ENCODE data around the genes PLP2, CCNB3 and MAGED4.

DNA sequence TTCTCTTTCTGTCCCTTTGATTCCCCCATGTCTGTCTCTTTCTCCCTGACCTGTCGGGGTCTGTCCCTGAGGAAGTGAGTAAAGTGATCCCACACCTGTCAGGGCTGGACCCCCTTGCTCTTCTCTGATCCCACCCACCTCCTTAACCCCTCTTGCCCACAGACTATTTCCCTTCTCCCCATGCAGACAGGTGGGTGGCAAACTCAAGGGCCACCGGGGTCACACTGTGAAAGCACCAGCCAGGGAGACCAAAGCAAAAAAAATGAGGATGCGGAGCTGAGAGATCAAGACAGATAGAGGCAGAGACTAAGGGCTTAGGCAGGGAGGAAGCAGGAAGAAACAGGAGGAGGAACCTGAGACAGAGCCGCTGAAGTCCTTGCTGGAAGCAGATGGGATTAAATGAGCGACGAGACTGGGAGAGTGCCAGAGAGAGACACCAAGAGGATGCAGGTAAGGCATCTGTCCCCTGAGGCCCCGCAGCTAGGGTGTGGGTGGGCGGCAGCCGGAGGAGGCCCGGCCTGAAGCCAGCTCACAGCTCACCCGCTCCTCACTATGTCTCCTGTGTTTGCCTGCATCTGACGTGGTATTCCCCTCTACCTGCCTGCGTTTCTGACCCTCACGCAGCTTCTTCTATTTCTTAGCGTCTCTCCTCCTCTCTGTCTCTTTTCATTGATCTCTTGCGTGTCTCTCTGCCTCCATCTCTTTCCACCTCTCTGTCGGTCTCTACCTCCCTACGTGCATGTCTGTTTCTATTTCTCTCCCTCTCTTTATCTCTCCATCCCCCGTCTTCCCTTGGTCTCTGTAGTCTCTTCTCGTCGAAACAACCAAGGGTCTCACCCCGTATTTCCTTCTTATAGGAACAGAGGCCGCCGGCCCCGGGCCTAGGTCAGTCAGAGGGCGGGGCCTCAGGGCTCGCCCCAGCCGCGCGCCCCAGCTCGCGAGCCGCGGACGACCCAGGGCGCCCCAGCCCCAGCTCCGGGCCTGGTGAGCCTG lies 7.0 kb downstream of the TIMM17B start:
- RAMPAGE, long total RNA, result no peak
- RRBS, result 1% methylated on average over 7 of the region's 37 CpGs

DNA sequence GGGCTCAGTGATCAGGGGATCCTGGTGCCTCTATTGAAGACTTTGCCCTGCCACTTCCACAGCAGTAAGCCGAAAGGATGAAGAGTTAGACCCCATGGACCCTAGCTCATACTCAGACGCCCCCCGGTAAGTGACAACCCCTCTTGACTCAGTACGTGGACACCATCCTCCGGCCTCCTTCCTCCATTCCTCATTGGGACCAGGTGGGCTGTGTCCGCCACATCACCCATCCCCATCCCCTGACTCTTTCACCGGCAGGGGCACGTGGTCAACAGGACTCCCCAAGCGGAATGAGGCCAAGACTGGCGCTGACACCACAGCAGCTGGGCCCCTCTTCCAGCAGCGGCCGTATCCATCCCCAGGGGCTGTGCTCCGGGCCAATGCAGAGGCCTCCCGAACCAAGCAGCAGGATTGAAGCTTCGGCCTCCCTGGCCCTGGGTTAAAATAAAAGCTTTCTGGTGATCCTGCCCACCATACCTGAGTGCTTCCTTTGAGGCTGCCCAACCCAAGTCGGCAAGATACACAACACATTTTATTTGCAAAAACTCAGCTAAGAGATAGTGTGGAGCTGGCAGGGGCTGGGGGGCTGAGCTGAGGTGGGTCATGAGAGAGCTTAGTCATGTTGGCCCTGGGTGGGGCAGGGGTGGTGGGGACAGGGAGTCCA lies 5.1 kb downstream of the PQBP1 start:
- RAMPAGE, long total RNA, result no peak
- RRBS, result 100% methylated on average over 1 of the region's 16 CpGs

- RAMPAGE, long total RNA, result no peak
- RRBS, result 3% methylated on average over 7 of the region's 13 CpGs
Measured at GRCh38 chrX:48919432-48919874, 629 bp upstream of the PIM2 start.

DNA sequence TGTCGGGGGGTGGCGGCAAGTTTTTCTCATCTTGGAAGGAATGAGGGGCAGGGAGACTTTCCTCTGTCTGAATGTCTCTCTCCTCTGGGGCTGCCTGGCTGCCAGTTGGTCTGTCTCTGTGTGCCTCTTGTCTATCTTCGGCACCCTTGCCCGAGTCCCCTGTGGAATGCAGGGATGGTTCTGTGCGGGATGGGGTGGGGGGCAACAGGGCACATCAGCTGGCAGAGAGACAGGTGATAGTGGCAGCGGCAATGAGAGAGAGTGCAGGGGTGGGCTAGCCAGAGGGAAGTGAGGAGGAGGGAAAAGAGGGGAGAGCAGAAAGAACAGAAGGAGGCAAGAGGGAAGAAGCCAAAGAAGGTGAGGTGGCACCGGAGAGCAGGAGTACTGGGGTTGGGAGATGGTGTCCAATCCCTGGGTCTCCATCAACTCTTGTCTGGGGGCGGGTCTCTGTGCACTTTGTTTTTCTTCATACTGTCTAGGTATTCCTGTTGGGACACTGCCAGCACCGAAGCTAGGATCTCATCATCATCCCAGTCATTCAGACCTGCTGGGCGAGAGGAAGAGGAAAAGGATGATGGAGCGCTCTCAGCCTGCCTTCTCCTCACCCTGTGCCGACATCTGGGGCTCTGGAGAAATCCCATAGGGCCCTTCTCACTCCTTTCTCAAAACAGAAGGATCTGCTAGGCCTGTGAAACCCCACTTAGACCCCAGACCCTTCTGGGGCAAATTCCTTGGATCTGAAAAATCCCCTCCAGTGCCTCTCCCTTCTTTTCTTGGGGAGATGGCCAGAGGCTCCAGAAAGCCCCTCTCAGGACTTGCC lies 4.1 kb upstream of the PIM2 start:
- RAMPAGE, long total RNA, result no peak
- RRBS, result no CpG with 5 or more reads among the region's 12 CpGs

DNA sequence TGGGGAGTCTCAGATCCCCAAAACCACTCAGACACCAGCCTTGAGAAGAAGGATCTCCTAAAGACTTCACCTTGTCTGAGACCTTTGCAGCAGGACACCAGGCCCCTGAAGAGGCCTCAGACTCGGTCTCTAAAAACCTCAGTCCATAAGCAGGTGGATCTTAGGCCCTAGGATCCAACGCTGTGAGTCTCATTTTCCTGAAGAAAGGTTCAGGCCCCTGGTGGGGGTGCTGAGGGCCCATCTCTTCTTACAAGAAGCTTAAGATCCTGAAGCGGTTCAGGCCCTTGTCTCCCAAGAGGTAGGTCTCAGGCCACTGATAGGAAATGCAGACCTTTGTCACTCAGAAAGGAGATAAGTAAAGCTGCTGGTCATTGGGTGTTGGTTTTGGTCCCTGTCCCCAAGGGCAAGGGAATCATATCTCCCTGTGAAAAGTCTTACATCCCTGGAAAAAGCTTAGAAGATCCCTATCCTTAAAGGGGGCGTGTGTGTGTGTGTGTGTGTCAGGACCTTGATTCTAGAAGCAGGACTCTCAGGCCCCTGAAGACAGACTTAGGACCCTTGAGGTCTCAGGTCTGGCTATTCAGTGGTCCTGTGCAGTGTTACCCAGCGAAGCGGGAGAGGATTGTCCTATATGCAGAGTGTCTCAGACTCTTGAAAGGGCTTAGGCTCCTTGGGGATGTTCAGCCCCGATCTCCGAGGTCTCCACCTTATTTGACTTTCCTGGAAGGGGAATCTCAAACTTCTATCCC lies 1.4 kb downstream of the OTUD5 start:
- RAMPAGE, long total RNA, result no peak
- RRBS, result no CpG with 5 or more reads among the region's 8 CpGs

DNA sequence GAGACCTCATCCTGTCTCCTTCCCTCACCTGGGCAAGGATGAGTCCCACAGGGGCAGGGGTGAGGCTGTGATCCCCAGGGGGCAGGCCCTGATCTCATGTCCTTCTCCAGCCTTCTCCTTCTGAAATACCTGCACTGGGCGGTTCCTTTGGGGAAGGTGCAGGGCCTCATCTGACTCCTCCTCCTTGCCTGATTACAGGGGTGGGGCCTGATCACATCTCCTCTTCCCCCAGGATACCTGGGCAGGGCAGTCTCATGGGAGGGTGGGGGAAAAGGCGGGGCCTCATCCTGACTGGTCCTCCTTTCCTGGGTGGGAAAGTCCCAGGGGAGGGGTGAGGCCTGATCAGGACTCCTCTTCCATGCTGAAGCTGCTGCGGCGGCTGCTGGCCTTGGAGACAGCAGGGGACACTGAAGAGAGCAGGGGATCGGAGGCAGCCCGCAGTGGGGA lies 13.3 kb downstream of the TFE3 start:
- RAMPAGE, long total RNA, result no peak
- RRBS, result no CpG with 5 or more reads among the region's 6 CpGs

DNA sequence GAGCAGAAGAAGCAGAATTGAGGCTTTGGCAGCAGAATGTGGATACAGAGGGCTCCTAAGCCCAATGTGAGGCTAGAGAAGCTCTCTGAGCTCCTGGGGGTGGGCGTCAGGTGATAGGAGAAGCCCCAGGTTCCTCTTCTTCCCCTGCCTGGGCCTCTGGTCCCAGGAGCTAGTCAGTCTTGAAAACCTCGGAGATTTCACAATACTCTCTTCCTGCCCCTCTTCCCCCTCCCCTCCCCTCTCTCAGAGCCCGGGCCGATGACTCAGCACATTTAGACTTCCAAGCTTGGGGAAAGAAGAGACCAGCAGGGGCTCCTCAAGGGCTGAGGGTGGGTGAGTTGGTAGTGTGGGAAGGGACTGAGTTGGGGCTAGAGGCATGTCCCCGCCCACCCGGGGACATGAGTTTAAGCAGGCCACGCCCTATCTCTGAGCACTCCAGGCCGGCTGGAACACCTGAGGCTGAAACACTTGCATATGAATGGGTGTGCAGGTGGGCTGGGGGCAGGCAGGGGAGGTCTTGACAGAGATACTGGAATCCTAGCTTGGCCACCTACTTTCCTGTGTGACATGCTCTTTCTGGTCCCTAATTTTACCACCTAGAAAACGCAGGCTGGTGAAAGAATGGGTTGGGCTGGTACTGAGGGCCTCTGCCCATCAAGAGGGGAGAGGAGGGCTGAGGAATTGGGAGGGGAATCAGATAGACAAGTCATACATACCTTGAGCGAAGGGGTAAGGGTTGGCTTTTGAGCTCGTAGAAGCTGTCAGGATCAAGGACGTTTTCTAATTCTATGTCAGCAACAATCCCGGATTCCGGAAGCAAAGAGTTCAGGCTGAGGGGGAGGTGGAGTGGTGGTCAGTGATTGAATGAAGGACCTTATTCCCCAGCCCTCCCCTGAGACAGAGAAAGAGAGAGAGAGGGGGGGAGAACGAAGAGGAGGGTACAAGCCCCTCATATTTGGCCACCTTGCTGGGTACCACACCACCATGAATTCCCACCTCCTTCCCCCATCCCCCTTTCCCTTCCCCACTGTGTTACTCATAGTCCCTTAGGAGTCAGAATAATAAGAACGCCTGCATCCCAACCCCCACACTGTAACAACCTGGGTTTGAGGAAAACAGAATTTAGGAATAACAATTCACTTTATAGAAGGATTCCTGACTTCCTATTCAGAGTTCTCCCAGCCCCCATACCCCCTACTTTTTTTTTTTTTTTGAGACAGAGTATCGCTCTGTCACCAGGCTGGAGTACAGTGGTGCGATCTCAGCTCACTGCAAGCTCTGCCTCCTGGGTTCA lies 3.0 kb downstream of the TFE3 start:
- RAMPAGE, long total RNA, result no peak
- RRBS, result no CpG with 5 or more reads among the region's 18 CpGs

DNA sequence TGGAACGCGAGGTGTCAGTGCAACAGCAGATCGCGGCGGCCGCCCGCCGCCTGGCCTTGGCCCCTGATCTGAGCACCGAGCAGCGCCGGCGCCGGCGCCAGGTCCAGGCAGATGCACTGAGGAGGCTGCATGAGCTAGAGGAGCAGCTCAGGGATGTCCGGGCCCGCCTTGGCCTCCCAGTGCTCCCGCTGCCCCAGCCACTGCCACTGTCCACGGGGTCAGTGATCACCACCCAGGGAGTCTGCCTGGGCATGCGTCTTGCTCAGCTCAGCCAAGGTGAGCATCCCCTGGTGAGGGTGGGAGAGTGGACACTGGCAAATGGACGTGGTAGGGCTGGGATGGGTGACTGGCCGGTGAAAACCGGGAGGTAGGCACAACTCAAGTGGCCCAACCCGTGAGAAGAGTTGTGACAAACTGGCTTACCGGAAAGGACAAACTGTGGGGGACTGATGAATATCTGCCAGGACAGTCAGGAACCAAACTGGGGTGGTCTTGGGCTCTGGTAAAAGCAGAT lies 5.6 kb downstream of the CCDC120 start:
- RAMPAGE, long total RNA, result no peak
- RRBS, result 91% methylated on average over 6 of the region's 24 CpGs

DNA sequence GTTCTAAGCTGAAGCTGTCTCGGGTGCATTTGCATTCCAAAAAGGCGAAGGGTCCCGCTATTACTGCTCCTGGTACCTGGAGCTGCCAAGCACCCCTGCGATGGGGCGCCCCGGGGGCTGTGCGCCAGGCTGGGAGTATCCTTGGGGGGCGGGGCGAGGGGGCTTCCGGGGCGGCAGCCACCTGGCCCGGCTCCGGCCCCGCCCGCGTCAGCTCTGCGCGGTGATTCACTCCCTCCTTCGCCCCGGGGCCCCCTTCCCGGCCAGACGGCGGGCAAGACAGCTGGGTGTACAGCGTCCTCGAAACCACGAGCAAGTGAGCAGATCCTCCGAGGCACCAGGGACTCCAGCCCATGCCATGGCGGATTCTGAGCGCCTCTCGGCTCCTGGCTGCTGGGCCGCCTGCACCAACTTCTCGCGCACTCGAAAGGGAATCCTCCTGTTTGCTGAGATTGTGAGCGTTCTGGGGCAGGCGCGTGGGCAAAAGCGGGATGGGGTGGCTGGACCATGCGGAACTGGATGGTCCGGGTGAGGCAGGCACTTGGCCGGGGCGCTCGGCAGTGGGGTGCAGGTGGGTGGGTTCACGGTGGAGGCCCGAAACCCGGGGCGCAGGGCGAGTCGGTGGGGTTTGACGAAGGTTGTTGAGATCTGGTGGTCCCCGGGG lies at the start of gene PLP2:
TSS of gene PLP2 (plus strand) at position 253 of the 661 bp plus-strand sequence.
- RAMPAGE, long total RNA, result start-site peak on the plus strand centred at position 282 of the sequence, 100 bp wide, 2,002 and 1,708 reads in 2 replicates
- RRBS, result 2% methylated on average over 24 of the region's 51 CpGs

DNA sequence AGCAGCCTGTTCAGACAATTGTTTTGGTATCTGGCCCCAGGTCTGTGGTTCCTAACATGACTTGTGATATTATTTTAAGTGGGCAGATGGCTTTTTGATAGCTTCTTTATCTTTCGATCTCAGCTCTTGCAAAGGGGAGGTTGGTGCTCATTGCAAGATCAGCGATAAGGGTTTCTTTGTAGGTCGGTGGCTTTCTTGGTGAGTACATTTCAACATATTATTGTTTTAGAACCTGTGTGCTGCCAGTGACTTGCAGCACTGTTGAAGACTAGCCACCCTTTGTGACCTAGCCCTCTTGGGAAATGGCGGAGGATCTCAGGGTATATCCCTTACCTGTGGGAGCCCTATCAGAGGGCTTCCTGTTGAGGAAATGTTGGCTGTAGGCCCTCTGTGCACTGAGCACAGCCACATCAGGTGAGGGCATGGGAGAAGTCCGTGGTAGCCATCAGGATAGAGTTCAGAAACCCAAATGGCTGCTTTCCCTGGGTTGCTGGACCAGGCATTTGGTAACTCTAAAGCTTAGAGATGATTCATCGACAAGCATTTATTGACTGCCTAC lies 3.9 kb downstream of the PPP1R3F start:
- RAMPAGE, long total RNA, result no peak
- RRBS, result no CpG with 5 or more reads among the region's 6 CpGs

GRCh38 chrX:50117577-50117990 lies 83.2 kb downstream of the AKAP4 start:
- RAMPAGE, long total RNA, result no peak
- RRBS, result no CpG with 5 or more reads among the region's 2 CpGs

- RAMPAGE, long total RNA, result no peak
- RRBS, result no CpG with 5 or more reads among the region's 21 CpGs
Measured at GRCh38 chrX:50204201-50204951, at the start of gene CCNB3. Gene CCNB3 (plus strand): TSS chrX:50204765.

- RAMPAGE, long total RNA, result no peak
- RRBS, result no CpG with 5 or more reads among the region's 7 CpGs
Measured at GRCh38 chrX:50596409-50597138, 125.9 kb upstream of the DGKK start.

- RAMPAGE, long total RNA, result no peak
- RRBS, result no CpG with 5 or more reads among the region's 5 CpGs
Measured at GRCh38 chrX:50633553-50634159, 163.0 kb upstream of the DGKK start.

- RAMPAGE, long total RNA, result no peak
- RRBS, result 2% methylated on average over 10 of the region's 59 CpGs
Measured at GRCh38 chrX:50813010-50813839, 769 bp downstream of the SHROOM4 start.

GRCh38 chrX:51744109-51744571 lies 898 bp downstream of the GSPT2 start:
- RAMPAGE, long total RNA, result no peak
- RRBS, result no CpG with 5 or more reads among the region's 8 CpGs

DNA sequence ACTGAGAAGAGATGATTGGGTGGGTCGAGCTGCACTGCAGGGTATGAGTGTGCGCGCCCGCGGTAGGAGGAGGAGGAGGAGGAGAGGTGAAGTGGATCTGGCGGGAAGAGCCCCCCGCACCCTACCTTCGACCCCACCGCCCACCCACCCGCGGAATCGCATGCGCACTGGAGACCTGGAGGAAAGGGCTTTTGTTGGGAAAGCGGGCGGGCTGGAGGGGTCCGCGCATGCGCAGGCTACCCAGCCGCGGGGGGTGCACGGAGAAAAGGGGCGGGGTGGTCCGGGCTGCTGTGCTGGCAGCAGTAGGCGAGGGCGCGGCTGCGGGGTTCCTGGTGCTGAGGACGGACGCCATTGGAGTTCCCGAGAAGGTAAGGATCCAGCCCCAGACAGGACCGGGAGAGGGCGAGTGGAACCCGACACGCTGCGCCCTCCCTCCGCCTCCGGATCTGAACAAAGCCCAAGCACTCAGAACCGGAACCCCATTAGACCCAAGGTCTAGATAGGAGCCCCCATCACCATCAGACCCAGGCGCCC lies at the start of gene MAGED4:
TSS of gene MAGED4 (plus strand) at position 291 of the 534 bp plus-strand sequence.
- RAMPAGE, long total RNA, result no peak
- RRBS, result no CpG with 5 or more reads among the region's 39 CpGs

DNA sequence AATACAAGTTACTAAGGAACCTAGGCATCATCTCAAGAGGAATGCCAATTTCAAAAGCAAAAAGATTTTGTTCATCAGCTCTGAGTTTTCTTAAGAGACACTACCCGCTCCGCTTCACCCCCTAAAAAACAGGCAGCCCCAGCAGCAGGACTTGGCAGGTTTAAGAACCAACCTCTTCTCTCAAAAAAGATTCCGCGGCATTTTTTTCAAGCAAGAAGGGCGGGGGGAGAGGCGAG lies 76.6 kb downstream of the MAGED4 start:
- RAMPAGE, long total RNA, result no peak
- RRBS, result no CpG with 5 or more reads among the region's 6 CpGs

- RAMPAGE, long total RNA, result no peak
- RRBS, result no CpG with 5 or more reads among the region's 10 CpGs
Measured at GRCh38 chrX:52576810-52577309, 60.0 kb upstream of the XAGE1B start.

DNA sequence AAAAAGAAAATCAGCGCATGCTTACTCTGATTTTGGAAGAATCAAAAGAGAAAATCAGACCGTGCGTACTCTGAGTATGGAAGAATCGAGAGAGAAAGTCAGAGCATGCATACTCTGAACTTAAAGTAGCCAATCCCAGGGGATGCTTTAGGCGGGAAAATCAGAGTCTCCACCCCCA lies 118 bp downstream of the SSX7 start:
- RAMPAGE, long total RNA, result no peak
- RRBS, result no CpG with 5 or more reads among the region's 5 CpGs